Trachea (tissue), 1 donor: ENCODE data around the gene ANAPC16.

GRCh38 chr10:71397848-71398296, 1.2 kb downstream of the CDH23 start:
- PRO-cap: no peak

DNA sequence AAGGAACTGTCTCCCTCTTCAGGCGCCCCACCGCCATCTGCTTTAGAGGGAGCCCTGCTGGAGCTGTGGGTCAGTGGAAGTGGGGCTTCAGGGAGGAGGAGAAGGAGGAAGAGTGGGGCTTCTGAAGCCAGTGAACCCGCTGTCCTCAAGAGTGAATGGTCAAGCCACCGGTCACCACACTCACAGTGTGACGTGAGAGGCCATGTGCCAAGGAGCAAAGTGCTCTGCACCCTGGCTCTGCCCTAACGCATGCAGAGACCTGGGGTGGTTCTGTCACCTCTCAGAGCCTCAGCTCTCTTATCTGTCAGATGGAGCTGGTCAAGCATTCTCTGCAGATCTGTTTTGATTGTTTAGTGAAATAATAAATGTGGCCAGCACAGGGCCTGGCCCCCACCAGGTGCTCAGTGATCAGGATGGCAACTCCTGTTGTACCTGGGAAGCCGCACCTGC, 65.6 kb downstream of the CDH23 start:
- PRO-cap: no peak

- PRO-cap: no peak
These were observed 129.7 kb downstream of the C10orf105 start for GRCh38 chr10:71589900-71590318.

- PRO-cap: no peak
These were observed 17.6 kb upstream of the C10orf105 start for GRCh38 chr10:71737109-71737573.

DNA sequence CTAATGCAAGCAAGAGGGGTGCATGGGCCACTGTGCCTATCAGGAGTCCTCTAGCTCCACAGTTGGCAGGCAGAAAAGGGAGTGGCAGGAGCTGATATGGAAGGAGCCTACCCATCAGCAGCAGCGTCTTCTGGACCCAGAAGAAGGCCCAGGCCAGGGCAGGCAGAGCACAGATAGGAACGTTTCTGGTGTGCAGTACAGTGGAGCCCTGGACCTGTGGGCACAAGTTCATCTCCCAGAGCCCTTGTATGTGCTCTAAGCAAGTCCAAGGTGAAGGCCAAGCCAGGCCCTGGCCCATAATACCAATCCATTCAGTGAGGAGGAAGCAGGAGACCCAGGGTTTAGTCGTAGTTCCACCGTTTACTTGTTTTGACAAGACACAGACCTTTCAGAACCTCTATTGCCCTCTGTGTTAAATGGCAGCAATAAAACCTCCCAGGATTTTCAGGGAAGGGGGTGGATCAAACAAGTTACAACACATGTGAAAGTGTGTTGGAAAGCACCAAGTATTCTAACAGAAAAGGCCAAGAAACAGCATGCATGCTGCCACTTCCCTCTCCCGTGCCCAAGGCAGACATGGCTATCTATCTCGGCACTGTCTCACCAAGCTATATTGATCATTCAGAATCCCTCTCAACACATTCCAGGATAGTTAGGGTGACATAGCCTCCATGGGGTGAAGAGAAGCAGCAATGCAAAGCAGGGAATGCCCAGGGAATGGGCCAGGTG, 25.9 kb downstream of the VSIR start:
- PRO-cap: no peak

DNA sequence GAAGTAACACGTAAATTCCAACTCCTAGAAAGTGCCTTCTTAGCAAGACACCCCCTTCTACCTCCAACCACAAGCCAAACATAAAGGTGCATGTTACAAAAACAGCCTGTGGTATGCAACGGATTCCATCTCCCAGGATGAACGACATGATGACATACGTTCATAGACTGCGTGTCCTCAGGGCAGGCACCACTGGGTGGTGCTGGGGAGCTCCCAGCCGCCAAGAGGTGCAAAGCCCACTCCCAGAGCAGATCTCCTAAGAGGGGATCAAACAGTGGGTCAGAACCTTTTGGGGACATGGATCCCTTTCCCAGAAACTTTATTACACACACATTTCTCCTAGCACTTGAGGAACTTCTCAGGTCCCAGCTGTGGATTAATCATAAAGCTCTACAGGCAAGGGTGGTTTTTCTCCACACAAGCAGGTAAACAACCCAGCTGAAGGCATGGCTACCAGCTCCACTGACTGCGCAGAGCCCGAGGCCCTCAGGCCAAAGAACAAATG, 13.9 kb downstream of the PSAP start:
- PRO-cap: no peak

DNA sequence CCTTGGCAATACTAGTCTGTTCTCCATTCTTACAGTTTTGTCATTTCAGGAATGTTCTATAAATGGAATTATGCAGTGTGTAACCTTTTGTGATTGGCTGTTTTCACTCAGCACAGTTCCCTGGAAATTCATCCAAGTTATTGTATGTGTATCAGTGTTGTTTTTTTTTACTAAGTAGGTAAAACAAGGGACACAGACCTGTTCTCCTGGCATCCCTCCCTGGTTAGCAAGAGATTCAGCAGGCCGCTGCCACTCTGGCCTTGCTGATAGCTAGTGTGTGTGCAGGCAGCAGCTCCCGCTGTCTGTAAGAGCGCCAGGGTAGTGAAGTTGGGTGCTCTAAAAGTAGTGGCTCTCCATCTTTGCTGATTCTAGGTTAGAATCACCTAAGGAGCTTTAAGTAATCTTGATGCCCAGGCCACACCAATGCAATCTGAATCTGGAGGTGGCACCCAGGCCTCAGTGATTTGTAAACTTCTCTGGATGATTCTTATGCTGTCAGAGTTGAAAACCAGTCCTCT, 21.8 kb downstream of the CHST3 start:
- PRO-cap: bidirectional peak, plus-strand start at position 173 of the sequence, minus-strand start outside the sequence

GRCh38 chr10:72016829-72017609, 52.8 kb downstream of the CHST3 start:
- PRO-cap: no peak

GRCh38 chr10:72037727-72038720, 50.3 kb downstream of the SPOCK2 start:
- PRO-cap: no peak

- PRO-cap: no peak
These were observed 19.3 kb downstream of the SPOCK2 start for GRCh38 chr10:72069077-72069407.

DNA sequence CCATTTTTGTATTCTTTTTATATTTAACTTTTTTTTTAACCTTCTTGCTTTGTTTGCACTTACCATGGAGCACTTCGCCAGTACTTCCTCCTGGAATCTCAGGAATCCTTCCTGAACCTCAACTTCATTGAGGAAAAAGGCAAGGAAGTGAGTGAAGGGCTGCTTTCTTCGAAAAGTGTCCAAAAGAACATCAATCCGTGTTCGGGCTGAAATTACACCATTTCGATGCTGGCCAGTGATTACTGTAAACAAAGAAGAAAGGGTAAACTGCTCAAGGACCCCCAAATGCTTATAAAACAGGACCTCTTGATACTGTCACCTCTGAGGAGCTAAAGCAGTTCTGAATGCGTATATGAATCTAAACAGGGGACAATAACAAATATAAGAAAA, 19.1 kb upstream of the ANAPC16 start:
- PRO-cap: no peak

- PRO-cap: bidirectional peak, plus-strand start at chr10:72216386, minus-strand start at chr10:72215976
These were observed at the start of gene ANAPC16 for GRCh38 chr10:72215635-72216627. Gene ANAPC16 (plus strand): TSS chr10:72216012.

DNA sequence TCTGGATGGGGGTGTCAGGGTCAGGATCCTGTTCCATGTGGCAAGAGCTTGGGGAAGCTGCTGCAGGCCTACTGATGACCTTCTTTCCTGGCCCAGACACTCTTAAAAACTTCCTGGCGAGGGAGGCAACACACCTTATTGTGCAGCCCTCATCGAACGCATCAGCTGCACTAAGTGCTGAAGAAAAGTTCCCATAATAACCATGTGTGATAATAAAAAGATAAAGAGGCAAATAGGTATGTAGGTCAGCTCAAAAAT, 13.7 kb upstream of the DDIT4 start:
- PRO-cap: no peak

GRCh38 chr10:72274126-72274477, 378 bp downstream of the DDIT4 start:
- PRO-cap: no peak

- PRO-cap: no peak
These were observed 35.8 kb downstream of the DDIT4 start for GRCh38 chr10:72309305-72310115.

GRCh38 chr10:72338164-72338805, 16.4 kb downstream of the DNAJB12 start:
- PRO-cap: unidirectional peak, minus-strand start at chr10:72338485

GRCh38 chr10:72605019-72605458, 20.8 kb downstream of the MICU1 start:
- PRO-cap: no peak

GRCh38 chr10:72777013-72777493, 85.1 kb downstream of the MCU start:
- PRO-cap: no peak

GRCh38 chr10:72792117-72792673, 100.3 kb downstream of the MCU start:
- PRO-cap: unidirectional peak, minus-strand start at chr10:72792558

- PRO-cap: unidirectional peak, plus-strand start at chr10:72887279; unidirectional peak, minus-strand start at chr10:72887341
These were observed 6.8 kb upstream of the OIT3 start for GRCh38 chr10:72886347-72887607.